ENCODE results near the gene INTS2.

DNA sequence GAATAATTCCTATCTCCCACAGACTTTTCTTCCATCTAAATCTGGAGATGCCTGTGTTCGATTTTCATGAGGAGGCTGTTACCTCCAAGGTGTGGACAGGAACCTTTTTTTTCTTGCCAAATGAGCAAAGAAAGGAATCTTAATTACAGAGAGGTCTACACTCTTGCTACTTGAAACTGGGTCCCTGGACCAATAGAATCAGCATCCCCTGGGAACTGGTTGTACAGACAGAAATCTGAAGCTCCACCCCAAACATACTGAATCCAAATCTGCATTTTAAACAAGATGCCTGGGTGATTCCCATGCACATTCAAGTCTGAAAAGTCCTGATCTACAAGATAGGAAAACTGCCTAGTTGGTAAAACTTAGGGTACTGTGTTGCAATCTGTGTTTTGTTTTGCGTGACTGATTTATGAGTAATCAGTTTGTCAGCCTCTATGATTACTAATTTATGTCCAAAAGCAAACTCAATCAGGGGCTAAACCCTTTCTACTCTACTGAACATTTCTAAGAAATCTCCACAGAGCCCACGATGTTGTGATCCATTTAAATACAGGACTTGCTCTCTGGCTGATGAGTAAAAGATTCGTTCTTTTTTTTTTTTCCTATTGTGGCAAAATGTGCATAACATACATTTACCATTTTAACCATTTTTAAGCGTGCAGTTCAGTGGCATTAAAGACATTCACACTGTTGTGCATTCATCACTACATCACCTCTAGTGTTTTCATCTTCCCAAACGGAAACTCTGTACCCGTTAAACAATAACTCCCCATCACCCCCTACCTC, 103.8 kb downstream of the YPEL2 start:
- RRBS, result no CpG with 5 or more reads among the region's 7 CpGs

DNA sequence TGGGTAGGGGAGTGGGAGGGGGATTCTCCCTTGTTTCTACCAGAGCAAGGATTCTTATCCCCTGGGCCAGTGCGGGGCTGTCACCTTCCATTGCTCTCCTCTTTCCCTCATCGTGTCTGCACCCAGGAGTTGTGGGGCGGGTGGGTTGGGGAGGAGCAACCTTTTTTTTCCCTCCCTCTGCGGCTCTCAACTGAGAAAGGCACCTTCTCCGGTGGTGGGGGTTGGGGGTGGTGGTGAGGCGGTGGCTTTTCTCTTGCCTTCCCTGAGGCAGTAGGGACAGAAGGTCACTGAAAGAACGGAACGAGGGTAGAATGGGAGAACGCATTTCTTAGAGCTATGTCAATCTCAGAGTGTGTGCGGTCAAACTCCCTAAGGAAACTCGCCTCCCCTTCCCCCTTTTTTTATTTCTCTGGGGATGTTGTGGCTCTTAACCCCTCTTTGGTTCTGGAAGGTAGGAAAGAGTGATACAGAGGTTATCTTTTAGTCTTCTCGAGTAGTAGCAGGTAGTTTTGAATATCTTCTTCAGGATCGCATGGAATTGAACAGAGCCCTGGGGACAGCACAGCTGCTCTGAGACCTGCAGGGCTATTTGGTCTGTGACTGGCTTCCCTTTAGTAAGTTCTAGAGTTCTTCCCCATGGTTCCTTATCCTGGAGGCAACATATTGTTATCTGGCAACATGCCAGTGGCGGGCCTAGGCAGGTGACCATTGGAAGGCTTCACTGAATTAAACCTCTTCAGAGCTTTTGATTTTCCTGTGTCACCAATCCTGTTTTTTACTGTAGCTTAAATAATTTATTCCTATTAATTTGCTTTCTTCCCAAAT, 1.0 kb downstream of the CLTC start:
- RRBS, result no CpG with 5 or more reads among the region's 14 CpGs

DNA sequence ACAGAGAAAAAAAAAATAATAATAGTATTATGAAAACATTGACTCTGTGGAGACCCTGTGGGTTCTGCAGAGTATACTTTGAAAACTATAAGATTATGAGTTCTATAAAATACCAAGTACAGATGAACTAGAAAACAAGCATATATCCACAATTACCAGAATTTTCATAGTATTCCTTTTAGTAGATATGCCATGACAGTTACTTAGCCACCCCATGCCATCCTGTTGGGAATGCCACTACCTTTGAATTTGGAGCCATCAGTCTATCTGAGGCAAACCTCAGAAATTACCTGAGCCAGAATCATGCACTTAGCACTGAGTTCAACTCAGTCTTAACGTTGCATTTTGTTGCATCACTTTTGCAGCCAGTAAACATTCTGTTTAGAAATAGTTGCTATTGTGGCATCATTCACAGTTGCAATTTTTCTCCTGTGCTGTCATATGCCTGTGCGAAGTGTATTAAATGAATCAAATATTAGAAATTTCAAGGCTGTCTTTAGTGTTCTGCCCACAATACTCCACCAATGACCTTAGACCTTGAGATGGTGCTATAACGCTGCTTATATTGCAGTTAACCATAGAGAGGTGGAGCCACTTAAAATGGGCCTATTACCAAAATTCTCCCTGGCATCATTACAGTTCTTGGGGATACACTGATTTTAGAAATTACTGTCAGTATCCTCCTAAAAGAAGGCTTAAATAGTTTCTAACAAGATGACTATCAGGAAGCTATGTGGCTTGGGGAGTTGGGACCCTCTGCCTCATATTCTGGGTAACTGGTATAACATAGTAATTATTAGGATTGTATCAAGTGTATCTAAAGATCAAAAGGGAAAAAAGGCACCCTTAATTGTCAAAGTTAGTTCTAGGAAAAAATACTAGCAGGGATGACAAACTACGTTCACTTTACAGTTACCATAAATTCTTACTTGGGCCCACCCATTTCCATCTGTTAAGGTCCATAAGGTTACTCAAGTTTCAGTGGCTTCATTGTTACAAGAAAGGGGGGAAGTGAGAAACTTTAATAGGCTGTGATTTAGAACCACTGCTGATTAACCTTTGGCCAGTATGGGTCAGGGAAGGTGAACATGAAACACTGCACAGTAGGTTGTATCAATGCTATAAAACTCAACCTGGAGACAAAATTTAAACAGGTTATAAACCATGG, 11.0 kb downstream of the PTRH2 start:
- RRBS, result no CpG with 5 or more reads among the region's 4 CpGs

DNA sequence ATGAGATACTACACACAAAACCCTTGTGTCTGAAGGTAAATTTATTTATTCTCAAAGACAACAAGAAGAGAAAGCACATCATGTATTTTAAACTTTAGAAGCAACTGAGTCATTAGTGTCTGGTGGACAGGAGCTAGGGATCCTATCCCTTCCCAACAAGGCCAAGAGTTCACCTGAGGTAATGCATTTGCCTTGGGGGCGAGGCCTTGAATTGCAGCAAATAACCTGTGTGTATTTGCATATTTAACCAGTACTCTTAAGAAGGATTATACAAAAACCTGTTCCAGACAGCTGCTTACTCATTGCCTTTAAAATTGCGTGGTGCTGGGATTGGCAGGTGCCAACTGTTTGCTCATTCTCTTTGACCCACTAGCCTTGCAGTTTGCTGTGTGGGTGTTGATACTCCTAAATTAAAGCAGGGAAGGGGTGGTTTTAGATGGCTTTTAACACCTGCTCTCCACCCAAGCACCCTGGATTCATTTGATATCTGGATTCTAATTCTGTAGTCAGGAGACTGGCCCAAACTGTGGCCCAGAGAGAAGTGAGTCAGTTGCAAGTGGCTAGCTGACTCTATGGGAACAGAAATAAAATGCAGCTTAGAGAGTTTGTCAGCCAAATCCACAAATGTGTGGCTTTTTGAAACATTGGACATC, 47.1 kb downstream of the TUBD1 start:
- RRBS, result no CpG with 5 or more reads among the region's 2 CpGs

DNA sequence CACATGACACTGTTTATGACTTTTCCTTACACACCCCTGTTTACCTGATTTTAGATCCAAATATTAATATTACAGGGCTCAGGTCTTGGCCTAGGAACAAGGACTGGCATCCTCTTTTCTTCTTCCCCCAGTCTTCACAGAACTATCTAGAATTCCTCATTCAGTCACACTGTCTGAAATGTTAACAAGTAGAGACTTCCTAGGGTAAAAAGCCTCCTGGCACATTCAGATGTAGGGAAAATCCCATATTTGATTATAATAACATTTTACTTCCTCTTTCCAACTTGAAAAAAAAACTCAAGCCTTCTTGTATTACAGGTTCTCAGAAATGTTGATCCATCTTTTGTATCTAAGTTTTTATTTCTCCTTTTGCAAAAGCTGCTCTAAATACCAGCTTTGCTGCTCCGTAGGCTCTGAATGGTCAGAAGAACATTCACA, 13.1 kb upstream of the HEATR6 start:
- RRBS, result no CpG with 5 or more reads among the region's 1 CpG

- RRBS, result 3% methylated on average over 25 of the region's 39 CpGs
Observed at GRCh38 chr17:60150111-60150460, 313 bp downstream of the CA4 start.

- RRBS, result no CpG with 5 or more reads among the region's 16 CpGs
Observed at GRCh38 chr17:60342056-60342996, 49.6 kb downstream of the USP32 start.

DNA sequence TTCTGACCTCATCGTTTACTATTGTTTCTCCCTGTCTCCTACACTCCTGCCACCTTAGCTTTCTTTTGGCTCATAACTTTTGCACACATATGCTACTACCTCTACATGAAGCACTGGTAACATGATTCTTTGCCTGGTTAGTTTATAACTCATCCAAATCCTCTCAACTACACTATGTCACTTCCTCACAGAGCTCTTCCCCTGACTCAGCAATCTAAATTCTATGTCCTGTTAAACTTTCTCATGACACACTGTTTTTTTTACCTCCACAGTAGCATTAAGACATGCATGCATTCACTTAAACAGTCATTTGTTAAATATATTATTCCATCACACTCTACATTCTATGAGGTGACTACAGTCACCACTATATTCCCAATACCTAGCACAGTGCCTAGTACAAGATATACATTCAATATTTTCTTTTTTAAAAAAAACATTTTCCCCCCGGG, 19.7 kb downstream of the APPBP2 start:
- RRBS, result no CpG with 5 or more reads among the region's 2 CpGs

DNA sequence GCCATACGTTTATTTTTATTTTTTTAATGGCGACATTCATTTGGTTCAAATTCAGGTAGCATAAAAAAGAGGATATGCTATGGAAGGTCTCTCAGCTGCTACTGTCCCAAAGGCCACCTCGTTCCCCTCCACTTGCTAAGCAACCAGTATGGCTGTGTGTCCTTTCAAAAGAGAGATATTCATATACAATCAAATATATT, 25.7 kb downstream of the PPM1D start:
- RRBS, result no CpG with 5 or more reads among the region's 3 CpGs

DNA sequence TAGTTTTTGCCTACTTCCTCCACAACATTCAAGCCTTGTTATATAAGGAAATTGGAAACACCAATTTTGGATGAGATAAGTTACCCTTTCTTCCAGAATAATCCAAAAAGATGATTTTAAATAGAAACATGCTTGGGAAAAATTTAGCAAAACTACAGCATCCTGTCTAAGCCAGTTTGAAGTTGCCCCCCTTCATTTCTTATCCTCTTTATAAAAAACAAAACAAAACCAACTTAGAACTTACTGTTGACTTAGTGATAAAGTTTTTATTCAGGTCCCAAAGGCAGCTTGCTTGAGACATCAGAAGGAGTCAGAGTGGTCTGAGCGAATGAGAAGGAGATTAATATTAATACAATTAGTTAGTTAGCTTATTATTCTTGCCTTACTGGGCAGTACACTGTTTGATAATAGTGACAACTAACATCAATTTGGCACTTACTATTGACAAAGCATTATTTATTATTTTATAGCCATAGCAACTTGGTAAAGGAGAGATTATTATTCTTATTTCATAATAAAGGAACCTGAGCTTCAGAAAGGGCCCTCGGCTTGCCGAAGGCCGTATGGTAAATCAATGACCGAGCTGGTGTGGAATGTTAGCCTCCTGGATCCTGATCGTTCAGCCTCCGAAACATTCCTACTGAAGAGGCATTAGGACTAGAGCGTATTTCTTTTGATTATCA, 199.6 kb upstream of the TBX2 start:
- RRBS, result no CpG with 5 or more reads among the region's 8 CpGs

DNA sequence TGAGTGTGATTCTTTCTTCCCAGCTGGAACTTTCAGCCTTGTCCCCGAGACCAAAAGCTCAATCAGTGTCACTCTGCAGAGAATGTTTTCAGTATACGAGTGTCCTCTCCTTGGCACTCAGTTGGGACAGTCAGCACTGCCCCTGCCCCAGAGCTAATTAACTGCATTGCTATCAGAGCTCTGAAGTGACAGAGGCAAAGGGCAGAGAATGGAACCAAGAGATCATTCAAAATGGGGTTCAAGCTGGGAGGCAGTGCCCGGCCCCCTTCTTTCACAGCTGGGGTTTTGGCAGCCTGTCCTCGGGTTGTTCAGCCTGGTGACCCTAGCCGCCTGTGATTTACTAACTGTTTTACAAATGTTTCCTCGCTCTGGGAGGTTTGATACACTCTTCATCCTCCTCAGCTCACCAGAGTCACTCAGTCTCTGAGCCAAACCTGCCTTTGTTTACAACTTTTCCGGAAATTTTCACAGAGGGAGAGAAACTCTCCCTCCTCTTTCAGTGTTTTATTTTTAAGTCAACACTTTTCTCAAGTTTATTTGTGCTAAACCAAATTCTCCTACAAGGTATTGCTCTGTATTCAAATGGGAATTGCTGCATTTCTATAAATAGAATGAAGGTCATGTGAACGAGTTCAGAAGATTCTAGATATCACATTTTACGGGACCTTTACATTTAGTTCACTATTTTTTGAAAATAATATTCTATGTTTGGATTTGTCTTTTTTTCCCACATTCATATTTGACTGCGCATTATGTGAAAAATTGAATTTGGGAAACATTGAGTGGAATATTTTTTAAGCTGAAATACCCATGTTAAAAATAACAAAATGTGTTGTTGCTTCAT, 195.7 kb upstream of the TBX2 start:
- RRBS, result no CpG with 5 or more reads among the region's 10 CpGs

DNA sequence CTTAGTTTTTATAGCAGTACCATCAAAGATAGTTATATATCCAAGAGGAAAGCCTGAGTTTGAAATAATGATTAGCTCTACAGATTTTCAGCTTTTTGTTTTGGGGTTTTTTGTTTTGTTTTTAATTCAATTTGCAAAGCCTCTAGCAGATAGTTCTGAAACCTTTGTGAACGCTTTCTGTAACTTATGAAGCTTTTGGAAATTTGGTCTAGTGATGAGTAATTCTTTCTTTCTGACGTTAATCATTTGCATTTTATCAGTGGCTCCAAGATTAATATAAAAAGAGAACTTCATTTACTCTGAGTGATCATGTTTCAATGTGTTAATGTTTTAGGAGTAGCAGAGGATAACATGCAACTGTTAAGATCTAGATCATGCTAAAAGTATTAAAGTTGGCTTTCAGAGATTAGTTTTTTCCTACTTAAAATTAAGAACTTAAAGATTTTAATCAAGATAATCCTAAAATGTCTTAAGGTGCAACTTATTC, 160.3 kb upstream of the TBX2 start:
- RRBS, result no CpG with 5 or more reads among the region's 2 CpGs

DNA sequence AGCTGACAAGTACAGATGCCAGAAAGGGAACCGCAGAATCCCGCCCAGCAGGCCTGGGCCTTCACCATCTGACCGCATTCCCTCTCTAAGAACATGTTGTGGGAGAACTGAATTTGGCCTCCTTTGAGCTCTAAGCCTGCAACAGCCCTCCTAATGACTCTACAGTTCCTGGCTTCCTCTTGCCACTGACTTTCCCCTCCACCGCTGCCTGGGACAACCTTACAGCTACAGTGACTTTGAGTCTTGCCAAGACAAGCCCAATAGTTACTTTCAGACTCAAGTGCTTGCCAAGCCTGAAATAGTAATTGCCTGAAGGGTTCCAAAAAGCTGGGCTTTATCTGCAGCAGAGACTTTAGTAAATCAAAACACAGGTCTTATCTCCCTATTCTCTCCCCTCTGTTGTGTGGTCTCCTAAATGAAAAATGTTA, 85.3 kb upstream of the TBX2 start:
- RRBS, result no CpG with 5 or more reads among the region's 4 CpGs

DNA sequence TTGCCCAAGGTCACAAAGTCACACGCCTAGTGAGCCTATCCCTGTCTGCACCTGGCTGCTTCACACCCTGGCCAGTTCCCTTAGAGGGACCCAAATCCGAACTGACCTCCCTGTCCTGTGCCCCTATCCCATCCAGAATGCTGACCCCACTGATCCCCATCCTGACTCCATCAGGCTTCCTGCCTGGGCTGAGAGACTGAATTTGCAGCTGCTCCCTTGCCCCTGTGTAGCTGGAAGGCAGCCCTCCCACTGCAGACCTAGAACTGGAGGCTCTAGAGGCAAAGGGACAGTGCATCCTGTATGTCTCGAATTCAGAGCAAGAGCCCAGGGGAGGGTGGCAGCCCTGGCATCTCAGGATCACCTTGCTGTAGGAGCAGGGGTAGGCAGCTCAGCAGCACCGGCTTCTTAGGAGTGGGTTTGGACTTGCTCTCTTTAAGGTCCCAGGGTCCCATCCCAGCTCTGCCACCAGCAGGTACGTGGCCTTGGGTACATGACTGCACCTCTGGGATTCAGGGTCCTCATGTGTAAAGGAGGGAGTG, 4.6 kb upstream of the TBX2 start:
- RRBS, result no CpG with 5 or more reads among the region's 5 CpGs

DNA sequence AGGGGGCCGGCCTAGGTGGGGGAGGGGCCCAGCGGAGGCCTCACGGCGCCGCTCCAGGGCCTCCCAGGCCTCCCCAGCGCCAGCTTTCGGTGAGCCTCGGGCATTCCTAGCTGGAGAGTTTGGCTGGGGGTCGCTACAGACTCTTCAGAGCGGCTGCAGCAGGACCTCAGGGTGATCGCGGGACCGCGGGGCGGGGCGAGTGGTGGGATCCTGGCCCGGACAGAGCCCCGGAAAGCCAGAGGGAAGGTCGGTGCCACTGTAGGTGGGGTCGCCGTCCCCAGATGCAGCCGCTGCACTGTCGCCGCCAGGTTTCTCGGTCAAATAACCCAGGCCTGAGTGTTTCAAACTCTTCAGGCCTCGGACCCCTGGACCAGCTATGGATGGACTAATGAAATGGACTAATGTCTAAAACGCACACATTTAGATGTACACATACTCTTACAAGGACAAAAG, 2.2 kb upstream of the TBX2 start:
- RRBS, result 15% methylated on average over 1 of the region's 27 CpGs

DNA sequence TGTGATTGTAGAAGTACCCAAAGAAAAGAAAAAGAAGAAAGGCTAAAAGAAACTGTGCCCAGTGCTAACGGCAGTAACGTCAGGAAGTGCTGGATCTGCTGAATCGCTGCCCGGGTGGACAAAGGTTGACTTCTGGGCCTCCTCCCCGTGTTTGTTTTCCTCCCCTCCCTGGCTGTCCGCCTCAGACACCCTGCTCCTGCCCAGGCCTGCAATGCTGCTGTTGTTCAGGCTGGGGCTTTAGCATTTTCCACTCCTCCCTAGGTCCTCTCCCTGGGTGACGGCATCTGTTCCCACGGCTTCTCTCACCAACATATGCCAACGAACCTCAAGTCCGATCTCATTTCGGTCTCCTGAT, 37.1 kb downstream of the TBX4 start:
- RRBS, result no CpG with 5 or more reads among the region's 11 CpGs

DNA sequence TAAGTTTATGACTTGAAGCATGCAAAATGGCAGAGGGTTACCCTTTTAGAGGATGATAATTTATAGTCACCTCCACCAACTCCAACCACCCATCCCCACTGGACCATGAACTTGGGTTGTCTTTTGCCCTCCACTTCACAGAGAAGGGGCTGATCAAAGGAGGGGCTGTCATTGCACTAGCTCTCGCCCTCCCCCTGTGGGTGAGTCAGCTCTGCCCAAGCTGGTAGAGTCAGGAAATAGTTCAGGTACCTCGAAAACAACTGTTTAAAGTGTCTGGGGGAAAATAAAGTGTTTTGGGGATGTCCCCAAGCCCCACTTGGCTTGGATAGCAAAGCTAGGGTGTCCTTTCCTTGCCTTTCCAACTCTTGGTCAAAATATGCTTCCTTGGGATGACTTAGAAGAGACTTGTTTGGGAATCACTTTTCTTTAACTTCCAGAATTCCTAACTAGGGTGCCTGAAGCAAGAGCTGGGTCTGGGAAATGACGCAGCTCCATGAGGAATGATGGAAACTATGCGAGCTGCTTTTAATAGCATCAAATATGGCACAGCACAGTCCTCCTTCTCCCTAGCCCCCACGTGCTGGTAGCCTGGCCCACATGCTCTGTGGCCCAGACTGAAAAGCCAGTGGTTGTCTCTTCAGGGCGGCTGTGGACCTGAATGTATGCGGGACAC, 40.7 kb downstream of the TBX4 start:
- RRBS, result no CpG with 5 or more reads among the region's 7 CpGs

GRCh38 chr17:61927134-61928268, at the start of gene INTS2:
INTS2 (minus strand) TSS chr17:61927982.
- RRBS, result 2% methylated on average over 6 of the region's 61 CpGs

- RRBS, result no CpG with 5 or more reads among the region's 9 CpGs
Observed at GRCh38 chr17:61982336-61983142, 54.8 kb upstream of the INTS2 start.

GRCh38 chr17:62063967-62064299, 1.1 kb downstream of the MED13 start:
- RRBS, result no CpG with 5 or more reads among the region's 3 CpGs